H4 (cell line): ENCODE measurements around the gene RCC1L.

- RAMPAGE, long total RNA = no peak
These were observed 23.4 kb upstream of the GTF2IRD2 start for GRCh38 chr7:74874760-74875239.

GRCh38 chr7:74964793-74965184 is 284 bp downstream of the CASTOR2 start:
- RAMPAGE, long total RNA = no peak

DNA sequence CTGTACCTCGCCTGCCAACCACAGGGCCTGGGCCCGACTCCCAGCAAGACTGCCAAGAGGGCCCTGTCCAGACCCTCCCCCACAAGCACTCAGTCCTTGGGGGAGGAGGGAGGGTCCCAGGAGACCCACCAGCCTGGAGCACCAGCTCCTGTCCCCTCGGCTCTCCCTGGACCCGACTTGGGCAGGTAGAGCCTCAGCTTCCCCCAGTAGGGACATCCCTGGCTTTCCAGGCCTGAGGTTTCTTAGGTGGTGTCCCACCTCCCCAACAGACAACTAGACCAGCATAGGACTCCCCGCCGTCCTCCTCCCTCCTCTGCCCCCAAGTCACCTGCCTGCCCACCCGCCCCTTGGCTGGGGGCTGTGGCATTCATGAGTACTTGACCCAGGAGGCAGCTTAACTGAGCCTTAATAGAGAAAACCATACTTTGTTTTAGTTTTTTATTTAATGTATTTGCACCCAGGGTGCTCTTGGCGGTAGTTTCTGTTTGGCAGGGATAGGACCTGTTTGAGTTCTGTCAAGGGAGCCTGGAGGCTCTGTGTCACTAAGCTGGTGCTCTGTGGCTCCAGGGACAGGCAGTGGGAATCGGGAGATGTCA is 48.2 kb downstream of the RCC1L start:
- RAMPAGE, long total RNA = no peak

DNA sequence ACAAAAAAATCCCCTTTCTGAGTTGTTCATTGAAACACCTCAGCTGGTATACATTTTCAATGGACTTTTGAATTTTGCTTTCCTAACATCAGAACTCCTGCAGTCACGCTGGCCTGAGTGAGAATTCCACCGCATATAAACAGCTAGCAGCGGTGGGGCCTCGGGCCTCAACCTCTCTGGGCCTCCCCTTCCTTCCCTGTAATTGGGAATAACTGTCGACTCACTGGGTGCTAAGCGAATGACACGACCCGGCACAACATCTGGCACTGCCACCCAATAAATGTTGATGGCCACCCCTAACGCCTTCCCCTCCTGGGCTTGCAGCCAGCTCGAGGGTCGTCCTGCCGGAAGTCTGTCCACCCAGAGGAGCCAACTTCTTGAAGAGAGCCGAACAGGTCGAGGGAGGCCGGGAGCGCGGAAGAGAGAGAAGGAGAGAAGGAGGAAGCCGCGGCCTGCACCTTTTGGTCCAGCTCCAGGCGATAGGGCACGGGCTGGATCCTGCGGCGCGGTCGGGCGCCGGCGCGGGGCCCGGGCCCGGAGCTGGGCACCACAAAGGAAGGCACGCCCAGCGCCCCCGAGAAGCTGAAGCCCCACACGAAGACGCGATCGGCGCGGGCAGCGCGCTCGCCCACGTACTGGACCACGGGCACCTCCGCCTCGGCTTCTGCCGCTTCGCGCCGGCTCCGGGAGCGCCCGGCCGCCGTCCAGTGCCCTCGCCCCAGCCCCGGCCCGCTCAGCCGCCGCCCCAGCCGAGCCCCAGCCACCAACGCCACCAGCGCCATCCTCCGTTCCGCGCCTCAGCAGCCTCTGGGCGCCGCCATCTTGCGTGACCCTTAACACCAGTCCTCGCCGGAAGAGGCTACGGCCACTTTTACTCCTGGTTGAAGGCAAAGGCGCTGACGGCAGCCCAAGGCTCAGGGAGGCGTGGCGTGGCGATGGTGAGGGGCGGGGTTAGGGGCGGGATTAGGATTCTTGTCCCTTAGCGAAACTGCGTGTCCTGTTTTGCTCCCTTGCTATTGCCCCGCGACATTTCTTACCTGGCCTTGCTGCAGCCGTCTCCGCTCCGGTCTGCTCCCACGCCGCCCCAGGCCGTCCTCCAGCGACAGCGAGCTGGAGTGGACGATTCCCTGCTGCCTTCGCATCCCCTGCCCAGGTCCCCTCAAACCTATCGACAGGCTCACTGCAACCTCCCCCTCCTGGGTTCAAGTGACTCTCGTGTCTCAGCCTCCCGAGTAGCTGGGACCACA is at the start of gene RCC1L:
Gene RCC1L, minus strand, starts transcription at position 847 of the 1,247 bp plus-strand sequence.
- RAMPAGE, long total RNA = no peak

- RAMPAGE, long total RNA = start-site peak on the minus strand at chr7:75358978-75359038, 8 reads
These were observed 23.9 kb downstream of the SPDYE15 start for GRCh38 chr7:75358772-75359691.

GRCh38 chr7:75415658-75416635 is 20.5 kb downstream of the TRIM73 start:
- RAMPAGE, long total RNA = no peak

GRCh38 chr7:75419897-75420585 is 24.6 kb downstream of the TRIM73 start:
- RAMPAGE, long total RNA = no peak

DNA sequence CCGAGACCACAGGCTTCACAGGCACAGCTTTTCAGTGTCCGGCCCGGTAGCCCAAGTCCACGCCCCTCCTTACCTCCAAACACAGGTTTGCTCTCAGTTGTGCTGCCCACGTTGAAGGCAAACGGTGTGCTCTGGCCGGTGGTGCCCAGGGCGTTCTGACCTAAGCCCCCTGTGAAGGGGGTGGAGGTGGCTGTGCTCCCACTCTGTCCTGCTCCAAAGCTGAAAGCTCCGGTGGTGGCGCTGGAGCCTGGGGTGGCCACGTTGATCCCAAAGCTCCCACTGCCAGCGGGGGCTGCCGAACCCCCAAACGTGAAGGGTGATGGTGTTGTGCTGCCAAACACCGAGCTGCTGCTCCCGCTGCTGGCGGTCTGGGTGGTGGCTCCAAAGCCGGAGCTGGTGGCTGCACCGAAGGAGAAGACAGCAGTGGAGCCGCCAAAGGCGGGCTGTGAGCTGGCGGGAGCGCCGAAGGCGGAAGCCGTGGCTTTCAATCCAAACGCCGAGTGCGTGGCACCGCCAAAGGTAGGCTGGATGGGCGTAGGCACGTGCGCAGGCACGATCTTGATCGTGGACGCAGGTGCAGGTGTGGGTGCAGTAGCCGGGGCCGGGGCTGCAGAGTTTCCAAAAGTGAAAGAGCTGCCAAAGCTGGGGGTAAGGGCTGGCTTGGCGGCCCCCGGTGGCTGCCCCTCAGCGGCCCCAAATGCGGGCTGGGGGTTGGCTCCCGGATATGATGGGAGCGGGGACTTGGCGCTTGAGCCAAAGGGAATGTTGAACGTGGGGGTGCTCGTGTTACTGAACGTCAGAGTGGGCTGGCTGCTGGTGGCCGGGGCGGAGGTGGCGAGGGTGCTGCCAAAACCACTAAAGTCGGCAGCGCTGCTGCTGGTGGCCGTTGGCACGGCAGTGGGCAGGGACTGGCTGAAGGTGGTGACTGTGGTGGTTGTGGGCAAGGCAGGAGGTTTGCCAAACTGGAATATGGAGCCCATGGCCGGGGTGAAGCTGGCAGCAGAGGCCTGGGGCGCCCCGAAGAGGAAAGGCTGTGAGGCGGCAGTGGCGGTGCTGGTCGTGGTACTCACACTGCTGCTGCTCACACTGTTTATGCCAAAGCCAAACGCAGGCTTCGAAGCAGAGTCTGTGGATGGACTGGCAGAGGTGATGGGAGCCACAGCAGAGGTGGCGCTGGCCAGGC is 26.4 kb downstream of the TRIM73 start:
- RAMPAGE, long total RNA = no peak

- RAMPAGE, long total RNA = no peak
These were observed 115.0 kb downstream of the HIP1 start for GRCh38 chr7:75623278-75624572.

GRCh38 chr7:75712082-75712676 is 26.6 kb downstream of the HIP1 start:
- RAMPAGE, long total RNA = no peak

DNA sequence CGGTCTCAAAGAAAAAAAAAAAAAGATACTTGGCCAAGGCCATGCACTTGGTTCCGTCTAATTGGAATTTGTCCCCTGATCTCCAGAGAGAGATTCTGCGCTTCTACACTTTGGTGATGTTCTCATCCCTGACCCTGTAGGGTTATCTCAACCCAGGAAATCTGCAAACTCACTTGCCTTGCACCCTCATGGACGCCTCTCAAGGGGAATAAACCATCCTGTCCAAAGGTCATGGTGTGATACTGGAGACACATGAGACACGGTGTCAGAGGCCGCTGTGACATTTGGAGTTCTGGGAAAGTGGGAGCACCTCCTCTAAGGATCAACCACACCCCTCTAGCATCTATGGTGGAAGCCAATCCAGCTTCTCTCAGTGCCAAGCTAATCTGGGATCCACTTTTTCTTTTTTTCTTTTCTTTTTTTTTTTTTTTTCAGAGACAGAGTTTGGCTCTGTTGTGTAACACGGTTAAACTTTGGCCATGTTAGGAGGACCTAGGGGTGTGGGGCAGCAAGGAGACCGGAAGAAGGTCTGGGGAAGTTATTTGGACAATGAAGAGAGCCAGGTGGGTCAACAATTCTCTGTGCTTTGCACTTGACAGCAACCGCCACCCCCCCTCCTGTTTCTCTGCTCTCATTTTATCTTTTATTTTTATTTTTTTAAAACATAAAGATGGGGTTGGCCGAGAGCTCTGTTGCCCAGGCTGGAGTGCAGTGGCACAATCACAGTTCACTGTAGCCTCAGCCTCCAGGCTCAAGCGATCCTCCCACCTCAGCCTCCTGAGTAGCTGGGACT is 7.7 kb upstream of the POR start:
- RAMPAGE, long total RNA = no peak

DNA sequence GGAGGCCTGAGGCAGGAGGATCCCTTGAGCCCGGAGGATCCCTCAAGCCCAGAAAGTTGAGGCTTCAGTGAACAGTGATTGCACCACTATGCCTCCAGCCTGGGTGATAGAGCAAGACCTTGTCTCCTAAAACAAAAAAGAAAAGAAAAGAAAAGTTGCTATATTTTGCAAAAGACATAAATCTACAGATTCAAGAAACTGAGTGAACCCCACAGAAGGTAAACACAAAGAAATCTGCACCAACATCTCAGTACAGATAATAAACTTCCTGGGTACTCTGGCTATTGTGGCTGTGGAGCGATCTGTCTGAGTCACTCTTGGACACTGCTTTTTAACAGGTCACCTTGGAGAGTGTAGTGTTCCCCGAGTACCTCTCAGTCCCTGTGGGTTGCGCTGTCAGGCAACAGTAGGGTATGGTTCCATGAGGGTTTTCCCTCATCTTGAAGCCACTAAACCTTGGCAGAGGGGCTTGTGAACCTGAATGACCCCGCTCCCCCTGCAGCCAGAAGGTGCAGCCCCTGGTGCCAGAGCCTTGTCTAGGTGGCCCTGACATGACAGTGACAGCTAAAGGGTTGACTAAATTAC is 30.3 kb downstream of the POR start:
- RAMPAGE, long total RNA = no peak

GRCh38 chr7:75967483-75968087 is 26.8 kb downstream of the TMEM120A start:
- RAMPAGE, long total RNA = no peak

GRCh38 chr7:75971251-75971838 is 23.1 kb downstream of the TMEM120A start:
- RAMPAGE, long total RNA = no peak

DNA sequence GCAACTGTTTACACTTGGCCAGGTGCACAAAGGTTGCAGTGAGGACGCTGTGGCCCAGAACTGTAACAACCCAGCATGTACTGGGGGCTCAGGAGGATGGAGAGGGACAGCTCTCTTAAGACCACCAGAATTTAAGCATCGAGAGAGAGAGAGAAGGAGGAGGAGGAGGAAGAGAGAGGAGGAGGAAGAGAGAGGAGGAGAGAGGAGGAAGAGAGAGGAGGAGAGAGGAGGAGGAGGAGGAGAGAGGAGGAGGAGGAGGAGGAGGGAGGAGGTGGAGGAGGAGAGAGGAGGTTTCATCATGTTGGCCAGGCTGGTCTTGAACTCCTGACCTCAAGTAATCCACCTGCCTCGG is 11.2 kb upstream of the TMEM120A start:
- RAMPAGE, long total RNA = no peak

DNA sequence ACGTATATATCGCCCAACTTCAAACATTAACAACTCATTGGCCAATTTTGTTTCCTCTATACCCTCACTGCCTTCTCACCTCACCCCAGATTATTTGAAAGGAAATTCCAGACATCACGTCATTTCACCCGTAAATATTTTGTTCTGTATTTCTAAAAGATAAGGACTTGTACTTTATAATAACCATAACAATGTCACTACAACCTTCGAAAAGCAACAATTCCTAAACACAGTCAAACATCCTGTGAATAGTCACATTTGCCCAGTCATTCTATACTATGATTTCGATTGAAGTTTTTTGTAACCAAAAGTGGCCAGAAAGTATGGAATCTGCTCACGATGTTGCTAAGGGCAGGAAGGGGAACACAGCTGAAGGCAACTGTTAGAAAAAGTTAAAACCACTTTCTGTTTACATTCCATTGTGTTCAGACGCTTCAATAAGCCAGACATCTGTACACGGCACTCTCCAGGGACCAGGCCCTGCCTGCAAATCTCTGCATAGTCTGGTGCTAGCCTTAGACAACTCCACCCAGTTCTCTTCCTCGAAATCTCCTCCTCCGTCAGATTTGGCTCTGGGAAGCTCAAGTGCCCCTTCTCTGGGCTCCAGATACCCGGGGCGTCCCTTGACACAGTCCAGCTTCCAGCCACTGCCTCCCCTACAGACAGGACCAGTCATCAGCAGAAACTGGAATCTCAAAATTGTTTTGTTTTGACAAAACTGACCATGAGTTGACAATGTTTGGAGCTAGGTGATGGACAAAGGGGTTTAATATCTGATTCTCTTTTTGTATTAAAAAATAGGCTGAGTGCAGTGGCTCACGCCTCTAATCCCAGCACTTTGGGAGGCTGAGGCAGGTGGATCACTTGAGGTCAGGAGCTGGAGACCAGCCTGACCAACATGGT is 17.1 kb upstream of the TMEM120A start:
- RAMPAGE, long total RNA = no peak

DNA sequence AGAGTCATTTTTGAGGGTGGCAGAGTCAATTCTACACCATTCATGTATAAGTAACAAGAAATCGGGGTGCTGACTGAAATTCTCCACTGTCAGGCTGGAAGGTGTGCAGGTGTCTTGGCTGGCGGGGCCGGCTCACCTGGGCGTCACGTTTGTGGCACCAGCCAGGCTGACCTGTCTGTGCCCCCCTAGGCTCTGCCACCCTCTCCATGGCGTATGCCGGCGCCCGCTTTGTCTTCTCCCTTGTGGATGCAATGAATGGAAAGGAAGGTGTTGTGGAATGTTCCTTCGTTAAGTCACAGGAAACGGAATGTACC is 16.7 kb downstream of the MDH2 start:
- RAMPAGE, long total RNA = no peak

- RAMPAGE, long total RNA = no peak
These were observed 19.3 kb downstream of the MDH2 start for GRCh38 chr7:76066782-76067939.

- RAMPAGE, long total RNA = no peak
These were observed 1.3 kb downstream of the YWHAG start for GRCh38 chr7:76357400-76357972.

GRCh38 chr7:76359208-76359718 is 472 bp upstream of the YWHAG start:
- RAMPAGE, long total RNA = no peak